Camera-type eye (tissue), 1 donor: ENCODE measurements around the gene DBN1.

DNA sequence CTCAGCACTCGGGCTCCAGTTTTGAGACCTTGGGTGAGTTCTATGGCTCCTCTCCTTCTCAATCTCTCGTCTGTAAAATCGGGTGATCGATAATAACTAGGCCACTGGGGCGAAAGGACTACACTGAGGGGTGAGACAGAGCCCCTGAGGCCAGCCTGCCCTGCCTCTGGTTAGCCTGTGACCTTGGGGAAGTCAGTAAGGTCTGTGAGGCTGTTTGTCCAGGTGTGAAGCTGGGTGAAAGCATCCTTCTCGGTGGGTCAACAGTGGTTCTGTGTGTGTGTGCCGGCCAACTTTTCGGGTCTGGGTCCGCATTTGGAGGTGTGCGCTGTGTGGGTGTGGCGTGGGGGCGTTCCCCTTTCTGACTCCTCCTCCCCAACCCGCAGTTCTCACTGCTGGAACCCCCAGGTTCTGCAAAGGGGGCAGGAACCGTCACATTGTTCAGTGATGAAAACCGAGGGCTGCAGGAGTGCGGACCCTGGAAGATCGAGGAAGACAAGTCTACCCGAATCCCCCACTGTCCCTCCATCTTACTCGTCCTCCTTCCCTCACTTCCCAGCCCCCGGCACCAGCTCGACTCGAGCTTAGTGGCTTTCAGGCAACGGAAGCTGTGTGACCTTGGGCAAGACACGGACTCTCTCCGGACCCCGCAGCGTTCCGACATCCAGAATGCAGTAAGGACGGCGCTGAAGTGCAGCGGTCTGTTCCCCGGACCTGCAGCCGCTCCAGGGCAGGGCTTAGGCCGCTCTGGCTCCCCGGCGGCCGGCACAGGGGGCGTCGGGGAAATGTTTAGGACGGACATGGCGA lies 5.1 kb upstream of the RNF44 start:
- RAMPAGE, long total RNA: no peak

DNA sequence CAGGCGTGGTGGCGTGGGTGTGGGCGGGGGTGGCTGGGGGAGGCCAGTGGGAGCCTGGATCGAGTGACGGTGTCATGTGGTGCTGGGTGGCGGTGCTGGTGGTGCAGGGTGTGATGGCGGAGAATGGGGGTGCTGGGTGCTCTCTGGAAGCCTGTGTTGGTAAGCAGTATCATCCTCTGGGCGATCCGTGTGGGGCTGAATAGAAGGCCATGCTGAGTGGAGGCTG lies 27.0 kb downstream of the CDHR2 start:
- RAMPAGE, long total RNA: no peak

DNA sequence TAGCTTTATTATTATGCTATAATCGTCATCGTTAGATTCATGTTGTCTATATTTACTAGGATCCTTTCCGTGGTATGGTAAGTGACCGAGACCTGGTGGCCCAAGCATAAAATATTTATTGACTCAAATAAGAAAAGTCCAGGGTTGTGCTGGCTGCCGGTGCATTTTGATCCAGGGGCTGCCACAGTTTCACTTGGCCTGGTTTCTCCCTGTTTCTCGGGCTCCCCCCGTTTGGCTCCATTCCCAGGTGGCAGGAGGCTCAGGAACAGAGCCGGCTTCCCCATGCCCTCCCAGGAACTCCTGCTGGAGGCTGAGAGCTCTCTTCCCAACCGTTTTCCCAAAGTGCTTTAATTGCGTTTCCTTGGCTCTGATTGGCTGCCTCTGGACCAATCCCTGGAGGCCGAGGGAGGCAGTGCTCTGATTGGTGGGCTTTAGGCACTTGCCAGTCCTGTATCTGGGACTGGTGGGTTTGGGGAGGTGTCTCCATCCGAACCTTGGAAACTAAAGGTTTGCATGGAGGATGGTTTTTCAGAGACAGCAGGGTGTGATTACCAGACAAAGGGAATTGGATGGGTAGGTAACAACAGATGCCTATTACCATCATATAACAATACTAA lies 4.8 kb downstream of the TSPAN17 start:
- RAMPAGE, long total RNA: no peak

DNA sequence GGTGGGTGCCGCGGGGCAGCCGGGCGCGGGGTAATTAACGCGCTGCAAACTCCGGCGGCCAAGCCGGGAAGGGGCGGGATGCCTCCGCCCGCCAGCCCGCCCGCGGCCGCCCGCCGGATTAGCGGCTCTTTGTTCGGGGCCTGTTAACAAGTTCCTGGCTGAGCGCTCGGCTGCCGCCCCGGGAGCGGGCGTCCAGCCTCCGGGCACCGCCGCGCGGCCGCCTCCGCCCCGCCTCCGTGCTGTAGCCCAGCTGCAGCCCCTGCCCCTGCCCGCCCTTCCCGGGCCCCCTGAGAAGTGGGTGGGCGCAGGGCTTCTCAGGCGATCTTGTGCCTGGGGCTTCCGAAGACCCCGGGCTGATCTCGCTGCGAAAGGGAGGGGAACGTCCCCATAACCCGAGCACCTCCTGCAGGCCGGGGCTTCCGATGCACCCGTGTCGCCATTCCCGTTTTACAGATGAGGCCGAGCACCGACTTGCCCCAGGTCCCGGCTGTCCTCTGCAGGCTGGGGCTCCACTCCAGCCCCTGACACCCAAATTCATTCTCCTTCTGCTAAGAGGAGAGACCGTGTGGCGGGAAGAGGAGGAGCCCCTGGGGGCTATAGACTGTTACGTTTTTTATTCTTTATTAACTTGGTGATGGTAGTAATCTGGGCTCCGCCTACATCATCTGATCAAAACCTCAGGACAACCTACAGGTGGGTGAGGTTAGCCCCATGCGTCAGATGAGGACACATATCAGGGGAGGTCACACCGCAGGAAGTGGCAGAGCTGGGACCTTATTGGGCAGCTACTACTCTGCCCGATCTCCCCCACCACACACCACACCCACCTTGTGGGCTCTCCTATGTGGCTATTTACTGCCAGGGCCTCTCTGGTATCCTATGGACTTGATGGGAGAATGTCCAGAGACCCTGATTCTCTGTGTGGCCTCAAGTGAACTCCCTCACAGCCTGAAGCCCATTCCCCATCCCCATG lies 7.8 kb downstream of the UNC5A start:
- RAMPAGE, long total RNA: no peak

DNA sequence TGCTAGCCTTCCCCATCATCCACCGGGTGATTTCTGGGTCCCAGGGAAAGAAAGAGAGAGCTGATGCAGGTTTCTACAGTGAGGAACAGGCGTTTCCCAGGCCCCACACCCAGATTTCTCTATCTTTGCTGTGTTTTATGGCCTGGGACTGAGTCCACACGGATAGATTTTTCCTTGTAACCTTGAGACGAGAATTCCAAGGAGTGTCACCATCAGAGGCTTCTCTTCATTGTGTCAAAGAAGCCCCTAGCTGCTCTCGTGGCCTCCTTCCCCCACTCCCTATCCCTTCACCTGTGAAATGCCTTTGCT lies 21.2 kb upstream of the FGFR4 start:
- RAMPAGE, long total RNA: no peak

DNA sequence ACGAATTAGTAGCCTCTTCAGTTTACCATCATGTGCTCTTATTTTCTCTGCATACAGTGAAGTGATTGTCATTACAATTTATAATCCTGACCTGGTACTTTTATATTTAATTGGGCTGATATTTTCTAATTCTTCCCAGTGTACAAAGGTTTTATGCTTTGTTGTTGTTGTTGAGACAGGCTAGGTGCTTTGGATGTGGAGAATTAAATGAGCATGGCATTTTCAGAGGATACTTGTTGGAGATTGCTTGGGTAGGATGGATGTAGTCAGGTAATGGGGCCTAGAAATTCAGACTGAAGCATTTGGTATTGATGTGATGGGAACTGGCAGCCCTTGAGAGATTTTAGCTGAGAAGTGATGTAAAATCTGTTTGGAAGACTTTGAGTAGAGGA lies 6.5 kb downstream of the NSD1 start:
- RAMPAGE, long total RNA: no peak

GRCh38 chr5:177399776-177400418 lies 564 bp downstream of the PFN3 start:
- RAMPAGE, long total RNA: no peak

GRCh38 chr5:177427197-177427836 lies 841 bp downstream of the GRK6 start:
- RAMPAGE, long total RNA: no peak

- RAMPAGE, long total RNA: no peak
Observed at GRCh38 chr5:177427837-177428552, 1.5 kb downstream of the GRK6 start.

DNA sequence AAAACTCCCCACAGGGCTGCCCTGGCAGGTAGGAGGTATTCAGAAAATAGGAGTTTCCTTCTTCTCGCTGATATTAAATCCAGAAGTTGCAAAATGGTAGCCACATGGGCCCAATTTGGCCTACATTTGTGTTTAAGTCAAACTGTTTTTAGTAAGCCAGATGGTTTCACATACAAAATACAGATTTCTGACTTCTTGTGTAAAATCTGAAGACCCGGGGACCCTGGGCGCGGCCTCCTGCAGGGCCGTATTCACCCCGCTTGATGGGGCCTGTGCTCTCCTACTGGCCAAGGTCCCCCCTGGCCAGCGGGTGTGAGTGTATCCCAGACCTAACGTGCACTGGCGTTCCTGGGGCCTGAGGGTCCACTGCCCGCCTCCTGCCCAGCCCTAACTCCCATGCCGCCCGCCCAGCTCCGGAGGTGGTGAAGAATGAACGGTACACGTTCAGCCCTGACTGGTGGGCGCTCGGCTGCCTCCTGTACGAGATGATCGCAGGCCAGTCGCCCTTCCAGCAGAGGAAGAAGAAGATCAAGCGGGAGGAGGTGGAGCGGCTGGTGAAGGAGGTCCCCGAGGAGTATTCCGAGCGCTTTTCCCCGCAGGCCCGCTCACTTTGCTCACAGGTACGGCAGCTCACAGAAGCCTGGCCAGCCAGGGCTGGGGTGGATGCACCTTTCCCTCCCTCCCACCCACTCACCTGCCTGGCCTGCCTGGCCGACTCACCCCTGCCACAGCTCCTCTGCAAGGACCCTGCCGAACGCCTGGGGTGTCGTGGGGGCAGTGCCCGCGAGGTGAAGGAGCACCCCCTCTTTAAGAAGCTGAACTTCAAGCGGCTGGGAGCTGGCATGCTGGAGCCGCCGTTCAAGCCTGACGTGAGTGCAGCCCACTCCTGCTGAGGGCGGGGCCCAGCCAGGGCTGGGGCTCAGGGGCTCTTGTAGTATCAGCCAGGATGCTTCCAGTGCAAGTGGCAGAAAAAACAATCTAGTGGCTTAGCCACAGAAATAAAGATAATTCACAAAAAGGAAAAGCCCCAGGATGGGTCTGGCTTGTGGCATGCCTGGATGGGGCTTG lies 9.5 kb downstream of the GRK6 start:
- RAMPAGE, long total RNA: no peak

DNA sequence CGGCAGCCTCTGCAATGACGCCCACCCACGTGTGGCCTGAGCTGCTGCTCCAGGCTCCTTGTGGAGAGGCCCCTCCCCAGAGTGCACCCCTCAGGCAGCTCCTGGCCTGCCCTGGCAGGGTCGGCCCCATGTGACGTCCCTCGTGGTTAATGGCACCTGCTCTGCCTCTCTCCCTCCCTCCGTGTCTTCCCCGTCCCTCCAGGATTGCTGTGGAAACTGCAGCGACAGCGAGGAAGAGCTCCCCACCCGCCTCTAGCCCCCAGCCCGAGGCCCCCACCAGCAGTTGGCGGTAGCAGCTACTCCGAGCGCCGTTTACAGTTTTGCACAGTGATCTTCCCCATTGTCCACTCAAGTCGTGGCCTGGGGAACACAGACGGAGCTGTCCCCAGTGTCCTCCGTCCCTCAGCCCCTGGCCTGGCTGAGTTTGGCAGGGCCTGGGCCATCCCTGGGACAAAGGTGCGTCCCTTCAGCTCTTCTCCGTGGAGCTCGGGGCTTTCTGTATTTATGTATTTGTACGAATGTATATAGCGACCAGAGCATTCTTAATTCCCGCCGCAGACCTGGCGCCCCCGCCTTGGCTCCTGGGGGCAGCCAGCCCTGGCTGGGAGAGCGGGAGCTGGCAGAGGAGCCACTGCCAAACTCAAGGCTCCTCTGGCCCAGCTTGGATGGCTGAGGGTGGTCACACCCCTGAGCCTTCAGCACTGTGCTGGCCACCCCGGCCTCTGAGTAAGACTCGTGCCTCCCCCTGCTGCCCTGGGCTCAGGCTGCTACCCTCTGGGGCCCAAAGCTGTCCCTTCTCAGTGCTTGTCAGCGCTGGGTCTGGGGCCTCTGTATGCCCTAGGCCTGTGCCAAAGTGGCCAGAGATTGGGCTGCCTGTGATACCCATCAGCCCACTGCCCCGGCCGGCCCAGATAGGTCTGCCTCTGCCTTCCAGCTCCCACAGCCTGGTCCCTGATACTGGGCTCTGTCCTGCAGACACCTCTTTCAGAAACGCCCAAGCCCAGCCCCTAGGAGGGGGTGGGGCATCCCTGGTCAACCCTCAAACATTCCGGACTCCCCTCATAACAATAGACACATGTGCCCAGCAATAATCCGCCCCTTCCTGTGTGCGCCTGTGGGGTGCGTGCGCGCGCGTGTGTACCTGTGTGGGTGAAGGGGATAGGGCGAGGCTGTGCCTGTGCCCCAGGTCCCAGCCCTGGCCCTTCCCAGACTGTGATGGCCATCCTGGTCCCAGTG lies 4.7 kb upstream of the PRR7 start:
- RAMPAGE, long total RNA: no peak

DNA sequence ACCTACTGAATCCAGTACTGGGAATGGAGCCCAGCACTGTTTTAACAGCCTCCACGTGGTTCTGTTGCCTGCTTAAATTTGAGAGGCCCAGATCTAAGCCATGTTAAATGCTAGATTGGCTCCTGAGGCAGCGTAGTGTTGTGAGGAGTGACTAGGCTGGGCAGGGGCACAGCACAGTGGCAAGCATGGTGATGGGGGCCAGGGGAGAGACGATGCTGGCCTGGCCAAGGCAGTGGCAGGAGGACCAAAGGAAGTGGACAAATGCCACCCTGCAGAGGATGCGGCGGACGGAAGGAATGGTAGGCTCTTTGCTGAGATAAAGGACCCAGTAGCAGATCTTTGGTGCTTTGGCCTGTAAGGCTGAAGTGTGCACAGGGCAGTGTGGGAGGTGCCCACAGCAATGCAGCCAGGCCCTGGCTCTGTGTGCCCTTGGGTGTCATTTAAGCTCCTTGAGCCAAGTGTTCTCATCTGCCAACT lies 4.3 kb downstream of the PRR7 start:
- RAMPAGE, long total RNA: no peak

- RAMPAGE, long total RNA: no peak
Observed at GRCh38 chr5:177452712-177452980, 6.0 kb downstream of the PRR7 start.

- RAMPAGE, long total RNA: no peak
Observed at GRCh38 chr5:177454989-177455962, 8.7 kb downstream of the PRR7 start.

DNA sequence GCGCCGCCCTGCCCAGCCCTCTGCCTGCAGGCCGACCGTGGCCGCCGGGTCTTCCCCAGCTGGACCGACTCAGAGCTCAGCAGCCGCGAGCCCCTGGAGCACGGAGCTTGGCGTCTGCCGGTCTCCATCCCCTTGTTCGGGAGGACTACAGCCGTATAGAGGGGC lies 9.2 kb downstream of the PRR7 start:
- RAMPAGE, long total RNA: no peak

DNA sequence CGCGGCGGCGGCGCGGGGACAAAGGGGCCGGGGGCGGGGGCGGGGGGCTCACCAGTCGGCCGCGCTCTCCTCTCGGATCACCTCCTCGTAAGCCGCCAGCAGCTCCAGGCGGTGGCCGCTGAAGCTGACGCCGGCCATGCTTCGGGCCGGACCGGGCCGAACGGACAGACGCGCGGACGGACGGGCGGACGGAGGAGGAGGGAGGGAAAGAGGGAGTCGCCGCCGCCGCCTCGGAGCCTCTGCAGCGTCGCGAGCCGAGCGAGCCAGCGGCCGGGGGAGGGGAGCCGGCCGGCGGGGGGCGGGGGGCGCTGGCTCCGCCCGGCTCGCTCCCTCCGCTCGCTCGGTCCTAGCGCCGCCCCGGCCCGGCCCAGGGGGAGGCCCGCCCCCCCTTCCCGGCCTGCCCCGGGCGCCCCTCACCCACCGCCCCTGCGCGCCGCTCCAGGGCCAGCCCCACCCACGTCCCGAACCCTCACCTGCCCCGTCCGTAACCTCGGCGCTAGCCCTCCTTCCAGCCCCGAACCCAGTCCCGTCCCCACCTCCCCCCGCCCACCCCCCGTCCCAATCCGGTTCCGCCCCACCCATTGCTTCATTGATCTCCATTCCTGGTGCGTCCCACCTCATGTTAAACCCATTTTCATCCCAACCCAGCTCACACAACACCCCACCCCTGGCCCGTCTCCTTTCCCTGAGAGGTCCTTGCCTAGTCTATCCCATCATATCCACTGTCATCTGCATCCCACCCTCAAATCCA lies at the start of gene DBN1:
DBN1 (minus strand) TSS at position 251 of the 751 bp plus-strand sequence.
- RAMPAGE, long total RNA: start-site peak on the minus strand centred at position 233 of the sequence, 58 bp wide, 520 reads

DNA sequence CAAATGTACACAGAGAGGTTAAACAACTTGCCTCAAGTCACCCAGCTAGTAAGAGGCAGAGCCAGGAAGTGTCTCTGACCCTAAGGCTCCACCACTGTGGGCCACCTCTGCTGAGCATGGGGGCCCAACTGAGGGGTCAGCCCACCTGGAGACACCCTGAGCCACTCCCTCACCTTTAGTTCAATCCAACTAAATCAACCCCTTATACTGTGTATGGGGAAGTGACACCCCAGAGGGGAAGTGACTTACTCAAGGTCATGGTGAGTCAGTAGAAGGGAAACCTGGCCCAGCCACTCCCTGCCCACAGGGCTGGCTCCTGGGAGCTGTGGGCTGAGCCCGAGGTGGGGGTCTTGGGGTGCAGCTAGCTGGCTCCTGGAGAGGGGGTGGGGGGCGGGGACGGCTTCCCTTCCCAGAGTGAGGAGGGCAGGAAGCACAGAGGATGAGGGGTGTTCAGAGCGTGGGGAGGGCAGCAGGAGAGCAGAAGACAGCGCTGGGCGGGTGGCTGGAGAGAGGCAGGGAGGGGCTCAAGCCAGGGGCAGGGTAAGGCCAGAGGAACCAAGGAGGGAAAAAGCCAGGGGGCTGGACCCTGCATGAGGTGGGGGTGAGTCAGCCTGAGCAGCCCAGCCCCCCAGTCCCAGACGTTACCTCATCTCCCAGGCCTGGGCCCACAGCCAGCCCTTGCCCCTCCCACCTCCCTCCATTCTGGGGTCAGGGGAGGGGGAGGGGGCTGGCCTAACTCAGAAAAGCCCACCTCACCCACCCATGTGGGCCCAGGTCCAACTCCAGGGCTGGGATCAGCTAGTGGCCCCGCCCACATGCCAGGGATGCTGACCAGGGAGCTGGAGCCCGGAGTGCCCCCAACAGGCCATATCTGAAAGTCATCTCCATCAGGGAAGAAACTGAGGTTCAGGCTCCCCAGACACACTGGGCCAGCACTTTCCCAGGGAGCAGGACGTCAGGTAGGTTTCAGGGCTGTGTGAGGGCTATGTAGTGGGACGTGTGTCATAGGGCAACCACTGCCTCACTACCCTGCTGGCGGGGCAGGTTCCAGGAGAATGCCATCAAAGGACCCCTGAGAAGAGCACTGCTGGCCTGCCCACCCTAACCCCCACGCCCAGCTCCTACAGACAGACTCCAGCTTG lies 2.9 kb downstream of the PDLIM7 start:
- RAMPAGE, long total RNA: no peak

DNA sequence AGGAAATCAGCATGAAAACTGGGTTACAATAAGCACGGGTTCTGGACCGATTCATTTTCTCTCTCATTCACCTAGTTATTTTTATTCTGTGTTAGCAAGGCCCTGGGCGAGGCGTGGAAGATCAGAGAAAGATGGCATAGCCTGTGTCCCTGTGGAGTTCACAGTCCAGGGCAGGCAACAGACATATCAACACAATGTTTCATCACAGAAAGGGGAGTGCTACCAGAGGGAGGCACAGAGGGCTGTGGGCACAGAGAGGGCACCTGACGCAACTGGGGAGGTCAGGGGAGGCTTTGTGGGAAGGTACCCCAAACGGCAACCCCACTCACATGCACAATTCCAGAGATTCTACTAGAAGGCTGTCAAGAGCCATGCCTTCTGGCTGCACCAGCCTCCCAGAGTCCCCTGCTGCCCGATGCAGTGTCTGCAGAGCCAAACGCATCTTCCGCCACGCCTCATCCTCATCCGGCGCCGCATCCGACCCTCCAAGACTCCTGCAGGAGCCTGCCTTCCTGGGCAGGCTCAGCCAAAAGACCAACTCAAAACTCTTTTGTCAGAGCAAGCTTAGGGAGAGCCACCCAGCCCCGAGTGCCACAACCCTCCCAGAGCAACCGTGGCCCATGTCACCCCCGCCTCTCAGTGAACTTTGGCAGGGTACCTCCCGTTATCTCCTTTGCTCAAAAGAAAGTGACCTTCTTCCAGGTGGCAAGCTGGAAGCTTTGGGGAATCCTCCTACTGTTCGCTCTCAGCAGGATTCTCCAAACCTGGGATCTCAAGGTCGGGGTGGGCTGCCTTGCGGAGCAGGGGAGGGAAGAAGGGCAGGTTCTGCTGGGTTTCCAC lies 1.3 kb downstream of the FAM193B start:
- RAMPAGE, long total RNA: no peak

- RAMPAGE, long total RNA: no peak
Observed at GRCh38 chr5:177553679-177553787, 830 bp downstream of the FAM193B start.

DNA sequence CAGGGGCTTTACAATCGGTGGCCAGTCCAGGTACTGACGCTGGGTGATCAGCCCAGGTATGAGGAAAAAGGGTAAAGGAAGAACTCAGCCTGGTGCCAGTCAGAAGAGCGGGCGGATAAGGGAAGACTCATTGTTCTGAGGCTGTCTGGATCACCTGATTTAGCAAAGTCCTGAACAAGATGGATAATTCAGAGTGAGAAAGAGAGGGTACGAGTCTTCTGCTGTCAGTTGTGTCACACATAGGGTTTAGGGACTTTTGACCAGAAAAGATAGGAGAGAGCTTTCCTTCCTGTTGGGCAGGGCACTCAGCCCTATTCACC lies 93.8 kb downstream of the B4GALT7 start:
- RAMPAGE, long total RNA: no peak